Metastatic Liver Carcinoma in the Lung (tissue), 2 donors: ENCODE results near the gene EXTL1.

- PRO-cap, 2 experiments: peak in 2 of 2 experiments; most common plus-strand start chr1:25239911 (in 2); most common minus-strand start chr1:25239757 (in 2)
Measured at GRCh38 chr1:25239569-25240617, 7.4 kb downstream of the RSRP1 start.

- PRO-cap, 2 experiments: peak in 1 of 2 experiments; most common plus-strand start chr1:25268013 (in 1)
Measured at GRCh38 chr1:25267307-25268230, 4.7 kb upstream of the RHD start.

DNA sequence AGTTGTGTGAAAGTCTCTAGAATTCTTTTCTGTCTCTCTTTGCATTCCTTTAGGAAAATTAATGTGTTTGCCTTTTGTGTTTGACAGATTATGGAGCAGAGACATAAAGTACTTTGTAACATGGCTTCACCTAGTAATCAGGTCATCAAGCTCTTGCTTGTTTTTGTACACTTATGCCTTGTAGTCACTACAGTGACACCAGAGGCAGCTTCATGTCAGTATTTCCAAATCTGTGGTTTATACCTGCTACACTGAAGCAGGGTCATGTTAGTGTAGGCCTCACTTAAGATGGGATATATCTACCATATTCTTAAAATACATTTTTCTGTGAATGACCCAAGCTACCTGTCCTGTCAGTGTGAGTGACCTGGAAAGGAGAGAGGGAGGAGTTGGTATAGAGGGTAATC is 45.5 kb downstream of the MACO1 start:
- PRO-cap, 2 experiments: no peak in any of the 2 experiments

- PRO-cap, 2 experiments: no peak in any of the 2 experiments
Measured at GRCh38 chr1:25494221-25494773, 49.1 kb upstream of the LDLRAP1 start.

DNA sequence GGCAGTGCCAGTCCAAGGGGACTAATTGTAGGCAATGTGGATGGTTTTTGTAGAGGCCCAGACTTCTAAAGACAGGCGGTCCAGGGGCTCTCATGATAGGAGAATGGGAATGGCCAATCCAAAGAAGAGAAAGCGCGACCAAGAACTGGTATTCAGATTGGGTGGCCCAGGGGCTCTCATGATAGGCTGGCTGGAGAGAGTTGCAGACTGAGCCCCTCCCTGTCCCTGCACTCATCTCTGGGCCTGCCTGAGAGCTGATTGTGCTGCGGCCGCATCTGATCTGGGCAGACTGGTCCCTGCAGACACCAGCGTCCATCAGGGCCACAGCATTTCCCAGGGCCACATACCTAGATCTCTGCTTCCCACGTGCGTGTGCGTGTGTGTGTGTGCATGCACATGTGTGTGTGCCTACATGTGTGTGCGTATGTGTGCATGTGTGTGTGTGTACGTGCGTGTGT is 30.4 kb upstream of the MAN1C1 start:
- PRO-cap, 2 experiments: no peak in any of the 2 experiments

- PRO-cap, 2 experiments: no peak in any of the 2 experiments
Measured at GRCh38 chr1:25631523-25632133, 15.0 kb downstream of the MAN1C1 start.

DNA sequence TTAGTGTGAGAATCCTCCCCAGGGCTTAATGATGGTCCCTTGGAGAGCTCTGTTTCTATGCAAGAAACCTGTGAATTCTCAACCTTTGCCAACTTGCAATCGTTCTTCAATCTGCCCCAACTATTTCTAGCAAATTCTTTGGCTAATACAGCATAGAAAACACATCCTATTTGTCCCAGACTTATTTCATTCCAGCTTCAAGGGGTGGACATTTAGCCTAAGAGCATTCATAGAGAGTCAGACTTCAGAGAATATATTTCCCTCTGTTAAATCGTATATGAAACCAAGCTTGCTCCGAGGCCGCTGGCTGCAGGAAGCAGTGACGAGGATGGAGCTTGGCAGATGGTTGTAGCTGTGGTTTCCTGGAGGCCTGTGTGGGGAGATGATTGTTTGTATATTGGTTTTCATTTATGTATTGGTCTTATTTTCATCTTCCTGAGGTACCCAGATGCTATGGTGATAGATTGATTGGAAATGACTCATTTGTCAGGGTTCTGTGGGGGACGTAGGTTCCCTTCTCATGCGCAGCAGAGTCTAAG is 26.0 kb downstream of the MAN1C1 start:
- PRO-cap, 2 experiments: no peak in any of the 2 experiments

GRCh38 chr1:25659009-25659229 is 42.3 kb downstream of the MAN1C1 start:
- PRO-cap, 2 experiments: no peak in any of the 2 experiments

- PRO-cap, 2 experiments: no peak in any of the 2 experiments
Measured at GRCh38 chr1:25766604-25767123, 33.3 kb upstream of the SELENON start.

- PRO-cap, 2 experiments: no peak in any of the 2 experiments
Measured at GRCh38 chr1:25872100-25872647, 3.3 kb downstream of the PAQR7 start.

DNA sequence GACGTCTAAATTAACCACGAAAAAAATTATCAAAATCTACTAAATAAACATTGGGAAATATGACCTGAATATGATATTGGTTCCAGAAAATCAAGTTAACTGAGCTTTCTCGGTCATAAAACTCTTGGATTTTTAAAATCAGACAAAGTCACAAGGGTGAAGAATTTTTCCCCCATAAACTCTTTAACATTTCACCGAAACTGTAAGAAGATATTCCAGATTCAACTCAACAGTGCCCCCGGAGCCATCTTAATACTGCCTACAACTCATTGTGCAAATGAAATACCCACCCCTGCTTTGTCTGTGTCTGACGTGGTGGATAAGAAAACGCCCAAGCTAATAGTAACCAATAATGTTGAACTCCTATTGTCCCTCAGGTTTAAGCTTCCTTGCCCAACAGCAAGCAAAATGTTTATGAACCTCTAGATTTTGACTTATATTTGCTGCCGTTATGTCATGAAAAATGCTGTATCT is 1.3 kb downstream of the STMN1 start:
- PRO-cap, 2 experiments: no peak in any of the 2 experiments

- PRO-cap, 2 experiments: peak in 1 of 2 experiments; most common plus-strand start chr1:25997286 (in 1); most common minus-strand start chr1:25997121 (in 1)
Measured at GRCh38 chr1:25996887-25997580, 829 bp downstream of the PAFAH2 start.

DNA sequence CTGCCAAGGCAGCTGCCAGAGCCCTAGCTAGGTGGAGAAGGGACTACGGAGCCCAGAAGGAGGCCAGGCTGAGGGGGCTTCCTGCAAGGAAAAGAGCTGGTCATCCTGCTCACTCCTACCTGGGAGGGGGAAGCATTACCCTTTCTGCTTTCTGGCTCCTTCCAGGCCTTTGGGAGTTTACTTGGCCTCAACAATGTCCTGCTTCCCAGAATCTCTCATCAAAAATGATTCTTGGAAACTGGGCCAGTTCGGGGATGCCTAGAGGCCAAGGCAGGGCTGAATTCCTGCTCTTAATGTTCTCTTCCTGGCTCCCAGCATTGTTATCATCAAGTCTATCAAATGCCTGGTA is 7.5 kb upstream of the PAFAH2 start:
- PRO-cap, 2 experiments: no peak in any of the 2 experiments

DNA sequence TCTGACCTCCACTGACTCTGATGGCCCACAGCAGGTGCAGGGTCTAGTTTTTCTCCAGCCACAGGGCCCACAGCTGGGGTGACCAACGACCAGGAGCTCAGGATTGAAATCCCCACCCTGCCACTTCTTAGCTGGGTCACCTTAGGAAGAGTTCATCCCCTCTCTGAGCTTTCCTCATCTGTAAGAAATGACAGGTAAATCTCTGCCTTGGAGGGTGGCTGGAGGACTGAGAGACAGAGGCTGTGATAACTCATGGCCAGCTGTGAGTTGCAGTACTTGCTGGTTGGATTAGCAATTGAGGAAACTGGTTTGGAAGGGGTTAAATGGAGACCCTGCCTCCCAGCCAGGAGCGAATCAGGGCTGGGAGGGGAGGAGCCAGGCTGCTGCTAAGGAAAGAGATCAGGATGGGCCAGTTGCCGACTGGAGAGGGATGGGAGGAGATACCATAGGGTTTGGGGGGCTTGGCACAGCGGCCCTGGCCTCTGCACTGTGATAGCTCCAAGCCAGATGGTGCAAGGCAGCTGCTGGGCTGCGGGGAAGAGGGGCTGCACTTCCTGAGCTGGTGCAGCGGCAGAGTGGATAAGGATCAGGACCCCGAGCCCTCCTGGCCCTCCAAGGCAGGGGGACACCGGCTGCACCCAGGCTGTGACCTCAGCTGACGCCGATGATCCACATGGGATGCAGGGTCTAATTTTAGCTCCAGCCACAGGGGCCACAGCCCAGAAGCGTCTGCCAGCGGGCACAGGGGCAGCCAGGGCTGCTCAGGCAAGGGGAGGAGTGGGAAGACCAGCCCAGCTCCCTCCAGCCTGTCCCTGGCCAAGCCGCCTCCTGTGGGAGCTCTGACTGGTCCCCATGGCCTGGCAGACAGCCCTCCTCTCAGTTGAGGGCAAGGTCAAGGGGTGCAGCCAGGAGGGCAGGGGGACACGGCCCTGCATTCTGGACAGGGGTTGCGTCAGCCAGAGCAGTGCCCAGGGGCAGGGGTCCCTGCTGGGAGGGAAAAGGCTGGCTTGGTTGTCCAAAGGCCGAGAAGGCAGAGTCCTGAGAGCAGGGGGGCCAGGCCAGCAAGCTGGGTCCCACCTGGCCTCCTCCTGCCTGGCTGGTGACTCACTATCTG is at the start of gene EXTL1:
Gene EXTL1, plus strand, starts transcription at position 412 of the 1,114 bp plus-strand sequence.
- PRO-cap, 2 experiments: peak in 1 of 2 experiments; most common plus-strand start position 412 of the sequence (in 1)

DNA sequence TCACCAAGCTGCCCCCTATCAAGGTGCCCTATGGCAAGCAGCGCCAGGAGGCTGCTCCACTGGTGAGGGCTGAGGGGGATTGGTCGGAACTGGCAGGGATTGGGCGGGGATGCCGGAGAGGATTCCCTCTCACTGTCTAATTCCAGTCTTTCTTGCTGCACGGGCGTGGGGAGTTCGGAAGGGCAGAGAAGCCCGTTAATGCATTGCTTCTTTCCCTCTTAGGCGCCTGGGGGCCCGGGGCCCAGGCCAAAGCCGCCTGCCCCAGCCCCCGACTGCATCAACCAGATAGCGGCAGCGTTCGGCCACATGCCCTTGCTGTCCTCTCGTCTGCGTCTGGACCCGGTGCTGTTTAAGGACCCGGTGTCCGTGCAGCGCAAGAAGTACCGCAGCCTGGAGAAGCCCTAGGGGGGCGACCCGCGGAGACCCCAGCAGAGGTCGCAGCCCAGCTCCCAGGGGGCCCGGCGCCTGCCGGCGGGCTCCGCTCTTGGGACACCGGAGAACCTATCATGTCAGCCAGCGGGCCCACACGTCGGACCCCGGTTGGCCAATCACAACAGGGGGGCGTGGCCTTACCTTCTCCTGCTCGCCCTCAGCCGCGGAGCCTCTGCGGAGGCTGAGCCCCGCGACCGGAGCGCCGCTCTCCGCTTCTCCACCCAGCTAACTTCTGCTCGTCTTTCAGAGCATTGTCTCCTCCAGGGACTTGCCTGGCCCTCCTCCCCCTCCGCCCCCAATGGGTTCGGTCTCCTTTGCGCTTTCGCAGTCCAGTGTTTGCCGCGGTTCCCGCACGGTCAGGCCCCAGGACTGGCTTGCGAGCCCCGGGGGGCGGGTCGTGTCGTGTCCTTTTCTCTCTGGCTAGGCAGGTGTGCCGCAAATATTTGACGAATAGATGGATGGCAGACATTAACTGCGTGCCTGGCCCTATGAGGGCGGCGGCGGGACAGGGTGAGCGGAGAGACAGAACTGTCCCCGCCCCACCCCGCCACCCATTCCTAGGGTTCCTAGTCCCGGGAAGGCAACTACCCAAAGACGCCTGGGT is 10.7 kb downstream of the SLC30A2 start:
- PRO-cap, 2 experiments: peak in 2 of 2 experiments; most common plus-strand start position 598 of the sequence (in 2); most common minus-strand start position 503 of the sequence (in 1)

GRCh38 chr1:26036295-26037262 is 9.3 kb downstream of the SLC30A2 start:
- PRO-cap, 2 experiments: no peak in any of the 2 experiments

DNA sequence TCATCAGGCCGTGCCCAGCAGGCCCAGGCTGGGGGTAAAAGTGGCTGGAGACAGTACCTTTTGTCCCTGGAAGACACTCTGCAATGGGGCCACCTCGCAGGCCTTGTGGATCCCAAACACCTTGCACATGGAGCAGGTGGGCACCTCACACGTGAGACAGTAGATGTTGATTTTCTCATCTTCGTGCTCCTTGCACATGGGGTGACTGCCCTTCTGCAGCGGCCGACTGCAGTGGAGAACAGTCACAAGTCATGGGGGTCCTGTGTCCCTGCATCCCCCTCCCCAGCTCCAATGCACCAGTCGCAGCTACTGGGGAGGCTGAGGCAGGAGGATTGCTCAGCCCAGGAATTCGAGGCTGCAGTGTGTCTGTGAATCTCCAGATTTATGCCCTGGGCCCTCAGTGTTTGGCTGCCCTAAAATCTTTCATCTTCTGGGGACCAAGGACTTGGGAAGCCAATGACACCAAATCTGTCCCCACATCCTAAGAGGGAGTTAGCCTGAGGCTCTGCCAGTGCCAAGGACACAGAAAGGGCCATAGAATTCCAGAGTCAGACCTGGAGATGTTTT is 6.2 kb downstream of the TRIM63 start:
- PRO-cap, 2 experiments: no peak in any of the 2 experiments

GRCh38 chr1:26070229-26071116 is 3.0 kb upstream of the TRIM63 start:
- PRO-cap, 2 experiments: no peak in any of the 2 experiments

DNA sequence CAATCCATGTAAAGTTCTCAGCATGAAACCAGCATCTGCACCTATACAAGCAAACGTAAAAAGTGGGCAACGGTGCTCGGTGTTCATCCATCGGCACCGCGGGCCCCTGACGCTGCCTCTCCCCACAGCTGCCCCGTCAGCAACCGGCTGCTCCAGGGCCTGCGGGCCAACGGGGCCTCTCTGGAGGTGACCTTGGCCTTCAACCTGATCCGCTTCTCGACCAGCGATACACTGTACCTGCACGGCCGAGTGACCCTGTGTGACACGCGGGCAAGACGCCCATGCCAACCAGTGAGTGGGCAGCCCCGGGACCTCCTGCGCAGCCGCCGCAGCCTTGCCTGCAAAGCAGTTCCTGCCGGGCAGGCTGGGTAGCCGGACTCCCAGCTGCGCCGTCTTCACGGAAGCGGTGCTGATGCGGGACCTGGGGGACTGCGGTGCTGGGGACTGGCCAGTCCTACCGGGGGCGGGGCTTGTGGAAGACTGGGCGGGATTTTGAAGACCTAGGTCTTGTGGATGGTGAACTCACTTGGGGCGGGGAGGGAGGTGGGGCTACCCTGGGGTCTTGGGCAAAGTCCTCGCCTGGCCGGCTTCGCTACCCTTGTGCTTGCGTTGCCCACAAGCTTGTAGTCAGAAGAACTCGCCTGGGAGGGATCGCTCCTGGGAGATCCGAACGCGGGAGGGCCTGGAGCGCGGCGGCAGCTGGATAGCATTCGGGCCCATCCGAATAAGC is 8.9 kb upstream of the CEP85 start:
- PRO-cap, 2 experiments: peak in 2 of 2 experiments; most common plus-strand start position 348 of the sequence (in 2); most common minus-strand start position 171 of the sequence (in 1)

DNA sequence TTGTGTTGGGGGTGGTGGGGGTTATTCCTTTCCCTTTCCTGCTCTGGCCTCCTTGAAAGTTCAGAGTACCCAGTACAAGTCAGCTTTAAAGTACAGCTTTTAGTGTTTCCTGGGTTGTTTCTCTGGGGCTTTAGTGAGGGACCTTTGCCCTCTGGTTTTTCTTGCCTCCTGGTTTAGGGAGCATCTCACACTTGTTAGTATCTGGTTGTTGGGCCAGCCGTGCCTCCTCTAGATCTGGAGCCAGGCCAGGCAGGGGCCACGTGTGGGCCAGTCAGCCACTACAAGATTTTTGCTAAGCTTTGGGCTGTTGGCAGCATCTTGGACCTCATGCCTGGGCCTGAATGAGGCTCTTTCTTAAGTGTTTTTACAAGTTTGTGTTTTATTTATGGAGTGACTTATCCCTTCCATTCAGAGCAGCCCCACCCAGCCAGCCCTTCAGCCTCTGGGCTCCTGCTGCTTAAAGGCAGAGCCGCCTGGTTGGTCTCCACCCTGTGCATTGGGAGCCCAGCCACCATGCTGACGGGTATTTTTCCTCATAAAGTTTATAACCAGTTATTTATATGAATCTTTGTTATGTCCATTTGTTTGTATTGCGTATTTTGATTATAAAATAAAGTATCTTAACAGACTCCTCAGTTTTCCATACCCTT is 1.6 kb upstream of the SH3BGRL3 start:
- PRO-cap, 2 experiments: no peak in any of the 2 experiments